SEM (cell line): ENCODE measurements around the gene SPATS1.

DNA sequence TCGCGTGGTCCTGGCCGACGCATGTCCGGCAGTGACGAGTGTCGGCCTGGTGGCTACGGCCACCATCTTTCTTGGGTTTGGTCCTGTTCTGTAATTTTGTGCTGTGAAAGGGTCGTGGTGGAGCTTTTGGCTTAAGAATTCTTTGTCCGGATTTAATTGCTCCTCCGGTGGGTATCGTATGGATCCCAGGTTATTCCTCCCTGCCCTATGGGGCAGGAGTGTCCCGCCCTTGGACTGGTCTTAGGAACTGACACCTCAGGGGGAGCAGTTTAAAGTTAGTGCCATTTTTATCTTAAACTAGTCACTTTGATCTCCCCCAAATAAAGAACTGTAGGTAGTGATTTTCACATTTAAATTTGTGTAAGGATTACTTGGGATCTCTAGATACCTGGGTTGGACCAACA, 1.0 kb downstream of the HSP90AB1 start:
- PRO-cap: no peak

- PRO-cap: no peak
These were observed 3.4 kb downstream of the HSP90AB1 start for GRCh38 chr6:44249928-44251023.

GRCh38 chr6:44260363-44261040, 3.2 kb upstream of the SLC35B2 start:
- PRO-cap: no peak

DNA sequence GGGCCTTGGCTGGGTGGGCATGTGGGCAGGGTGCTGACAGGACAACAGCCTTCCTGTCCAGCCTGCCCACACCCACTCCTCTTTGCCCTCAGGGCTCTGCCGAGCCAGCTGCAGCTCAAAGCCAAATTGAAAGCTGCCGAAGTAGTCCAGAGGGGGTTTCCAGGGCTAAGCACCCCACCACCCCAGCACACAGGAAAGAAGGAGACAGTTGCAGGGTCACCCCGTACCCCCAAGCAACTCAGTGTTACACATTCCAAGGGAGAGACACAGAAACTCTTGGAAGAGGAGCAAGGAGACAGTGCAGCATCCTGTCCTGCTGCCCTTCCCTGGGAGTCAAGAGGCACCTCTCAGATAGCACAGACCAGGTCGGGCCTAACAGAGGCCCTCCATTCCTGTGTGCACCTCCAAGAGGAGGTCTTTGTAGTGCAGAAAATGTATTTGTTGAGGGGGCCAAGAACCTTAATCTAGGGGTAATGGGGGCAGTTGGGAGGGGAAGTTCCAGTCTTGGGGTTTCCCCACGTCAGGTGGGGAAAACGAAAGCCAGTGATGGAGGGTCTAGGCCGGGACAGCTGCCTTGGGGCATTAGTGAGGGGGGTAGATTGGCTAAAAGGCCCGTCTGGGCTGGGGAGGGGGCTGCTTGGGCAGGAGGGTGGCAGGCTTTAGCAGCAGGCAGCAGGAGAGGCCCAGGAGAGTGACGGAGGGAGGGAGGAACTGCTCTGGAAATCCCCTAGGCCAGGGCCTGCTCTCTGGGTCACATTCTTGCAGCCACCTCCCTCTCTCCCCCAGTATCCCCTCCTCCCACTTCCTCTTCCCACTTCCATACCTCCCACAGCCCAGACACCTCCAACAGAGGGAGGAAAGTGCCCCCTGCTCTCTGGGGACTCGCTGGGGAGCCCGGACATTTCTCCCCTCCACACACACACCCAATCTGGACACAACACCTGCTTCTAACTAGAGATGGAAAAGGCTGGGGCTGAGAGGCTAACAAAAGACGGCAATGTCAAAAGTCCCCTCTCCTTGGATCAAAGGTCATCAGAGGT, 2.2 kb downstream of the NFKBIE start:
- PRO-cap: no peak

DNA sequence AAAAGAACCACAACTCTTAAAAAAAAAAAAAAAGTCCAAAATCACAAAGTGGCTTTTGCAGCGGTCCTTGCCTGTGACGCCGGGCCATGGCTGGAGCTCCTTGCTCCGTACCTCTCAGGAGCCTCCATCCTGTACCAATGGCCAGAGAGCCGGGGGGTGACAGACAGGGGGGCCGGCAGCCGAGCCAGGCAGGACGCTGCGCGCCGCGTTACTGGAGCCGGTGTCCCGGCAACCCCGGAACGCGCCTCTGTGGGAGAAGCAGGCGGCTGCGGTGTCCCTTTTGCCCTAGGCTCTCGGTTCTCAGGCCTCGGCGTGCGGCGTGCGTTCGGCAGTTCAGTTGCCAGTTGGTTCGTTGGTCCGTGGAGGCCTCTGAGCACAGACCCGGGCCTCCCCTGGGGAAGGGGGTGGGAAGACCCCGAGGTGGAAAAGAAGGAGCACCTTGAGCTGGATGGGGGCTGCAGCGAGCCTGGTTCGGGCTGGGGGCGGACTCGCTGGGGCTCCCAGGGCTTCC, at the start of gene SPATS1:
Gene SPATS1 (plus strand): TSS at position 237 of the 511 bp plus-strand sequence.
- PRO-cap: no peak

DNA sequence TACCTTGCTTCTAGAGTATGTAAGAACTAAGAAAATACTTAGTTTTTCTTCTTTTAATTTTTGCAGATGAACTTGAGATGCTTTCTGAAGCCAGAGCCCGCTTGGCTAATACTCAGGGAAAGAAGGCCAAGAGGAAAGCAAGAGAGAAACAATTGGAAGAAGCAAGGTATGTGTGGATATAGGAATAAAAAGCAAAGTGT, 8.7 kb downstream of the CDC5L start:
- PRO-cap: no peak

DNA sequence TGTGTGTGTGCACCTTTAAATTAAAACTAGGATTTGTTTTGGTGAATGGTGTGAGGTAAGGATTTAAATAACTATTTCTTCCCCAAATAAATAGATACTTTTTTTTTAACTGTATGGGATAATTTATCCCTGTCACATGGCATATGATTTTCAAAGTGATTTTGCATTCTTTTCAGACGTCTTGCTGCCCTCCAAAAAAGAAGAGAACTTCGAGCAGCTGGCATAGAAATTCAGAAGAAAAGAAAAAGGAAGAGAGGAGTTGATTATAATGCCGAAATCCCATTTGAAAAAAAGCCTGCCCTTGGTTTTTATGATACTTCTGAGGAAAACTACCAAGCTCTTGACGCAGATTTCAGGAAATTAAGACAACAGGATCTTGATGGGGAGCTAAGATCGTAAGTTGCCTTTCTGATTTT, 16.1 kb downstream of the CDC5L start:
- PRO-cap: no peak

GRCh38 chr6:44456579-44457202, 69.2 kb downstream of the CDC5L start:
- PRO-cap: no peak

DNA sequence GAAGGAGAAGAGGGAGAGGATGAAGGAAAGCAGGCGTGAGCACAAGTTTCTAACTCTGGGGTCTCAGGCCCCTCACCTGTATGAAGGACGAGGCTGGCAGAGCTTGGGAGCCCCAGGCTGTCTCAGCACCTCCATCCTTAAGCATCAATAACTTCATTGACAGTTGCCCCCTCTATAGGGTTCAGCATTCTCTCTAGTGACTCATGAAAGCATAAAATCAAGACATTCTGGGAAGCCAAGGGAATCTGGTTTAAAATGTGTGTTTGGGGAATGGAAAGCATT, 279.6 kb downstream of the CDC5L start:
- PRO-cap: no peak

GRCh38 chr6:45423693-45423976, 45.9 kb upstream of the SUPT3H start:
- PRO-cap: no peak

- PRO-cap: no peak
These were observed 83.3 kb upstream of the SUPT3H start for GRCh38 chr6:45460967-45461494.

GRCh38 chr6:45530328-45530853, 152.7 kb upstream of the SUPT3H start:
- PRO-cap: no peak

DNA sequence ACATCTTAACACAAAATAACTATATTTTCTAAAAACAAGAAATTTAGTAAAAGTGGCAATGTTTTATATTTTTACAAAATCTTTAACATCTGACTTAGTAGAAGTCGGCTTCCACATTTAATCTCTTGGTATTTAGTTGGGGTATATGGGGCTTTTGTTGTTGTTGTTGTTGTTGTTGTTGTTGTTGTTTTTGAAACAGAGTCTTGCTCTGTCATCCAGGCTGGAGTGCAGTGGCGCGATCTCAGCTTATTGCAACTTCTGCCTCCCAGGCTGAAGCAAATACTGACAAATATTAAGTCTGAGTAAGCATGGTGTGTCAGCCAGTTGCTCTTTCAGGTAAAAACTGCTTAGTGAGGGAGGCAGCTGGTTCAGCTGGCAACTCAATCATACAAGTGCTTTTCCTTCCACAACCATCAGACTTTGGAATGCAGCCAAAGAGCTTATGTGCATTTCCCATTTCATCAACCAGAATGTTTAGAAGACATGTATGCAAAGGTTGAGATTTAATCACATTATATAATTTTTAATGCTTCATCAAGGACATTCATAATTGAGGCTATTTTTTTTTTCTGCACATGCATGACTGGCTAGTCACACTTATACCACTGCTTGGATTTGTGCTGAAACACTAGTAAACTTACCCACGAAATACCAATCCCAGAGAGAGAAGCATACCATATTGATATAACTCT, 56.1 kb downstream of the CLIC5 start:
- PRO-cap: no peak

- PRO-cap: no peak
These were observed 32.6 kb downstream of the CLIC5 start for GRCh38 chr6:45982941-45983650.

- PRO-cap: no peak
These were observed 17.8 kb downstream of the CLIC5 start for GRCh38 chr6:45997700-45998484.

DNA sequence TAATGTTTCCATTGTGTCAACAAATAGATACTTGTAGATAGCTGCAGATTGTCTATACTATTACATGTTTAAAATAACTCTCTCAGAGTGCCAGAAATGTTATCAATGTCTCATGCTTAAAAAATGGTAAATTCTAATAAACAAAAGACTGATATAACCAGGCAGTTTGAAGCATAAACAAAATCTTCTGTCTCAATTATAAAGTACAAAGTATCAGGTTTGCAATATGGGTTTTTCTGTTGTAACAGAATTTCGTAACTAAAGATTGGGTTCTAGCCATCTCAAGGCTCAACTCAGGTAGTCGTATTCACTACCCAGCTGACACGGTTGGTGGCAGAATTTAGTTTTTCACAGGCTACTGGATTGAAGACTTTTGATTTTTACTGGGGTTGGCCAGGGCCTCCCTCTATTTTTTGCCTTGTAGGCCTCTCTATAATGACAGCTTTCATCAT, 3.8 kb downstream of the CYP39A1 start:
- PRO-cap: no peak

DNA sequence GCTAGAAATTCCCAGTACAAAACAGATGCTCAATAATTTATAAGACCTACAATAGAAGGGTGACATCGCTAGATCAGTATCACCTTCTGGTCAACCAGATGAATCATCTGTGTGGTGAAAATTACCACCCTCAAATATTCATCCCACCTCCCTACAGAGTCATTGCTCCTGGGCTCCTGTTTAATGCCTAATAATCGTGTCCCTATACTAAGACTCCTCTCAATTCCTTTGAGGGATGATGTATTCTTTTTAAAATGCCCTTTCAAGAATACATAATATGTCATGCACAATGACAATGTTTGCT, 10.8 kb upstream of the ADGRF5 start:
- PRO-cap: no peak

GRCh38 chr6:46952273-46952542, 30.5 kb upstream of the ADGRF5 start:
- PRO-cap: no peak

- PRO-cap: no peak
These were observed 23.7 kb downstream of the TNFRSF21 start for GRCh38 chr6:47285649-47286742.

GRCh38 chr6:47307673-47308384, 1.9 kb downstream of the TNFRSF21 start:
- PRO-cap: no peak